SK-MEL-5 (cell line): ENCODE data around the genes HOXB8, ATP5MC1 and SNF8.

DNA sequence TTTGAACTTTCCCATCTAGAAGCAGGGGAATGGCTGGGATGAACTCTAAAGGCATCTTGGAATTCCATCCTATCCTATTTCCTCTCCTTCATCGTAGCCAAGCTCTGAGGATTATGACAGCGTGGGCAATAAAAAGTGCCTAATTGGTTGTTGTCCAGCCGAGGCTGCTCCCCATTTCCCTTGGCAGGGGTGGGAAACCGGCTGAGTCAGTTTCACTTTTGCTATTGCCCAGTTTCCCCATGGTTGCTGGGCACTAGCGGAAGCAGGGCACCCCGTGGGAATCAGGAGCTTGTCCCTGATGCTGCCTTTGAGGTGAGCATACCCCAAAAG lies 13.8 kb upstream of the SP2 start:
RAMPAGE:
- cytosol, long total RNA = no peak
- long total RNA = no peak
- nucleus, long total RNA = no peak

DNA sequence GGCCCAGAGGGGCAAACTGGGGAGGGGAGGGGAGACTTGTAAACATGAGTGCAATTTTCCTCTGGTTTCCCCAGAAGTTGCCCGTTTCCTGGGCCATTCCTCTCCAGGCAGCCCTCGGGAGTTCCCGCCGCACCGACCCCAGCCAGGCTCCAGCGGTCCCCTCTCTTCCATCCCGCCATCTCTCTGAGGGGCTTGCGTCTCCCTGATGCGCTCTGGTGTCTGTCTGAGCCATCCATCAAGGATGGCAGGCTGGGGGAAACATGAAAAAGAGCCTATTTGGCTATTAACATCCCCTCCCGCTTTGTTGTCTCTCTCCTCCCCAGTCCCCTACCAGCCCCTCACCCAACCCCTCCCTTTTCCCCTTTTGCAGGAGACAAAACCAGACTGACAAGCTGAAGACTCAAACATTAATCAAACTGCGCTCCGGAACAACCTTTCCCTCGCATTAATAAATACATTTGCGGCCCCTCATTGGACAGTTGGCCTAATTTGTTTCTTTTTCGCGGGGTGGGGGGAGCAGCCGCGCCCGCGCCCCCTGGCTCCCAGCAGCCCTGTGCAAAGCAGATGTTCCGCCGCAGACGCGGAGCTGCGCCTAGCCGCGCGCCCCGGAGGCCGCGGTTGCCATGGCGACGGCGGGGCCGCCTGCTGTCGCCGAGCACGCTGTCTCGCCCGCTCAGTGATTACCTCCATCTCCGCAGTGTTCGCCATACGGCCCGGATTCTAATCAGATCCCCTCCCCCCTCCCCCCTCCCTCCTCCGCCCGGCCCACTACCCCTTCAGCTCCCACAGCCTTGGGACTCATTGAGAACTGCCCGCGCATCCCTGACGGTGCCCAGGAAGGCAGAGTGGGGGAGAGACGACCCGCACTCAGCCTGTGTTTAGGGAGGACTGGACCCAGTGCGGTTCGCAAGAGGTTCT lies 25.6 kb downstream of the COPZ2 start:
RAMPAGE:
- cytosol, long total RNA = no peak
- long total RNA = no peak
- nucleus, long total RNA = no peak

GRCh38 chr17:48108523-48108982 lies 987 bp downstream of the SNX11 start:
RAMPAGE:
- cytosol, long total RNA = no peak
- long total RNA = no peak
- nucleus, long total RNA = no peak

GRCh38 chr17:48122845-48123352 lies 15.3 kb downstream of the SNX11 start:
RAMPAGE:
- cytosol, long total RNA = no peak
- long total RNA = no peak
- nucleus, long total RNA = no peak

RAMPAGE:
- cytosol, long total RNA = no peak
- long total RNA = no peak
- nucleus, long total RNA = no peak
Measured at GRCh38 chr17:48427599-48428052, 2.4 kb downstream of the SKAP1 start.

RAMPAGE:
- cytosol, long total RNA = no peak
- long total RNA = no peak
- nucleus, long total RNA = no peak
Measured at GRCh38 chr17:48570561-48571632, 7.3 kb downstream of the HOXB4 start.

RAMPAGE:
- cytosol, long total RNA = no peak
- long total RNA = no peak
- nucleus, long total RNA = no peak
Measured at GRCh38 chr17:48615014-48615369, at the start of gene HOXB8. HOXB8 (minus strand) TSS chr17:48615292.

DNA sequence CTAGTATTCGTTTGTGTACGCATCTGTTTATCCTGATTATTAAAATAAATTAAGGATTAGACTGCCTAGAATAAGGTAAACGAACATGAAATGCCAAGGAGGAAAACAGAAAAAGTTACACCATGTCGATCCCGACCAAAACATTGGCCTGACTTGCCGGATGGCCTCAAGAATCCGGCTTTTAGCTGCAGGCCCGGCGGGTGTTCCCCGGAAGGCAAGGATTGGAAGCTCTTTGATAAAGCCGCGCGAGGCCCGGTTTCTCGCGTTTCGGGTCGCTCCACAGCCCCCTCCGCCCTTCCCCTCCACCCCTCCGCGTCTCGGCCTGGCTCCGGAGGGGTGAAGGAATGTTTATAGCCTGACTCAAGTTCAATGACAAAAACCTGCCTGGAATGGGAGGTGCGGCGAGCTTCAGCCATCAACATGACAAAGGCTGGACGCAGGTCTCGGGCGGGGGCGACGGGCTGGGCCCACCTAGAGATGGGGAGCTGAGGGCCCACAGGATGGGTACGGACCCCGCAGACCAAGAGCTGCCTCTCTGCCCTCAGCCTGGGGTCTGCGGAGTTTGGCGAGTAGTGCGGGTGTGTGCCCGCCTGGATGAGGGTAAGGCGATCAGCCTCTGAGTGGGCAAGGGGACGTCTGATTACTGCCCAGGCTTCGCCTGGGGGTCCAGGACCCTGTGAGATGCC lies 2.6 kb downstream of the PRAC1 start:
RAMPAGE:
- cytosol, long total RNA = no peak
- long total RNA = no peak
- nucleus, long total RNA = no peak

DNA sequence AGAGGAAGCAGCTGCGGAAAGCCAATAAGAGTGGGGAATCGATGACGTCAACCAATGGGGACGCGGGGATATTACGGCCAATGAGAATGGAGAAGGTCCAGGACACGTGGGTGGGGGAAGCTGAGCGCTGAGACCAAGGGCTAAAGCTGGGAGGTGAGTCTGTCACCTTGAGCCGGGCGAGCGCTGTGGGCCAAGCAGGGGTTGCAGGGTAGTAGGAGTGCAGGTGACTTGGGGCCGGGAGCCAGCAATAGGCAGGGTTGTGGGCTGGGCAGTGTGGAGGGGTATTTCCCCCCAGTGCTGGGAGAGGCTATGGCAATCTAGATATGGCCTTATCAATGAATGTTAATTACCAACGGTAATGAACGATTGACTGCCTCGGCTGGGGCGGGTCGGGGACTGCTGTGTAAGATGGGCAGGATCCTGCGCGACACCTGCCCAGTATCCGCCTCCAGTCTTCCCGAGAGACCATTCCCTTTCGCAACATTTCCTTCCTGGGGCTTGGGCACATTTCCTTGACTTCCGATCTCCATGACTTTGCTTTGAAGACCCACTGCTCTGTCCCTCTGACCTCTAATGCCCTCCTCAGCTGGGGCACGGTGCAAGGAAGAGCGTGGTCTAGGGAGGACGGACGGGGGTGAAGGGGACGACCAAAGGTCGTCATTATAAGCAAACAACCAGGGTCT lies at the start of gene ATP5MC1:
ATP5MC1 (plus strand) TSS at position 100 of the 683 bp plus-strand sequence.
RAMPAGE:
- cytosol, long total RNA = start-site peak on the plus strand centred at position 124 of the sequence, 60 bp wide, 1,383 and 2,124 reads in 2 replicates
- long total RNA = start-site peak on the plus strand centred at position 113 of the sequence, 39 bp wide, 464 and 1,124 reads in 2 replicates
- nucleus, long total RNA = start-site peak on the plus strand centred at position 113 of the sequence, 39 bp wide, 418 and 61 reads in 2 replicates

DNA sequence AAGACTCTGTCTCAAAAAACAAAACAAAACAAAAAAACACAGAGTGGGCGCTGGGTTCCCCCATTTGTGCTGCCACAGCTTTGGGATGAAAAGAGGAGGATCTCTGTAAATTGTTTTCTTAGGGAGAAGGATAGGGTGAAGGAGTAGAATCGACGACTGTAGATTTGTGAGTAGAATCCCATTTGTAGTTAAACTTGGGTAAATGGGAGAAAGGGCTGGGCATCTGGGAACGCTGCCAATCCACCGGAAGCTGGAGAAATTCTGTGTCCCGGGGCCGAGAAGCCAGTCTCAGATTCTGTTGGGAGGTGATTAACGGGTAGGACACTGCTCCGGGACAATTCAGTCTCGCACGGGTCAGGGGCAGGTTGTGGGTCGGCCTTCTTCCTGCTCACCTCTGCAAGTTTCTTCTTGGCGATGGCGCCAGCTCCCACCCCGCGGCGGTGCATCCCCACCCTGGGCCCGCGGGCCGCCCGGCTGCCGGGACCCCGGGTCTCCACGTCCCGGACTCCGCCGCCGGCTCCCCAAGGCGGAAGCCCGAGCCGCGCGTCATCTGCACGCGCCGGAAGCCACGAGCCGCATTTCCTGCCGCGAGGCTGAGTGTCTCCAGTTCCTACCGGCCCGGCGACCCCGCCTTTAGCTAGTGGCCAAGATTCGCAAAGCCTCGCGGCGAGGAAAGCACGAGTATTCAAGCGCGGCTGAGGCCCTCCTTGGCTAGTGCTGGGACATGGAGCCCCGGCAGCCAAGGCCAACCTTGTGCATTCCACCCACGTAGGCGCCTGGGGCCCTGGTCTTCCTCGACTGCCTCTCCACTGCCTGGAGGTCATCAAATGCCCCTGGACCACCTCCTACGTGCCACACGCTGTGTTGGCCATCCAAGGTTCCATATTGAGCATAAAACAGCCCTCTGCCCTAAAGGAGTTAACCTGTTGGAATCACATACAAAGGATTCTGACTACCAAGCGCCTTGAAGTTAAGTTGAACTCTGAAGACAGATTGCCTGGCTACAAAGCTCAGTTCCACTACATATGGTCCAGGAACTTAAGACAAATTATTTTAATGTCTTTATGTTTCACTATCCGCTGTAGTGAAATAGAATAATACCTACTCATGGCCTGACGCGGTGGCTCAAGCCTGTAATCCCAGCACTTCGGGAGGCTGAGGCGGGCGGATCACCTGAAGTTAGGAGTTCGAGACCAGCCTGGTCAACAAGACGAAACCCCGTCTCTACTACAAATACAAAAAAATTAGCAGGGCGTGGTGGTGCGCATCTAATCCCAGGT lies at the start of gene SNF8:
SNF8 (minus strand) TSS at position 554 of the 1,280 bp plus-strand sequence.
RAMPAGE:
- cytosol, long total RNA = start-site peak on the minus strand centred at position 519 of the sequence, 45 bp wide, 219 and 247 reads in 2 replicates; start-site peak on the plus strand centred at position 604 of the sequence, 57 bp wide, 16 and 16 reads in 2 replicates
- long total RNA = no peak
- nucleus, long total RNA = no peak

RAMPAGE:
- cytosol, long total RNA = no peak
- long total RNA = no peak
- nucleus, long total RNA = no peak
Measured at GRCh38 chr17:49000620-49001370, 3.6 kb downstream of the IGF2BP1 start.

DNA sequence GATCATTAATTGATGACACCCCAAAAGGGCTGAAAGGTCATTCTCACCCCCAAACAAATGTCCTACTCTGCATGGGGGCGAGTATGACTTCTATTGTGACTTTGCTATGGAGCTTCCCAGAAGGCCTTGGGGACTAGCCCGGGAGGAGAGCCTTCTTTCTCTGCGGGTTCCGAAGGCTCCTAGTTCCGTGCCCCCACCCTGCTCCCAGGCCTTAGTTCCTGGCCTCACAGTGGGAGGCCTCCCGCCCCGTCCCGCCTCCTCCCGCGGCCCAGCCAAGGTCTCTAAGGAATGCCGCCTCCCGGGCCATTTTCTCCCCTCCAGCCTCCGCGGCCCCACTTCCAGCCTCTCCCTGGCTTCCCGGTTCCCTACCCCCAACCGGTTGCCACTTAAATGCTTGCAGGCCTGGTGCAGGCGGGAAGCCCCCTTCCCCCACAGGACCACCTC lies 16.0 kb downstream of the IGF2BP1 start:
RAMPAGE:
- cytosol, long total RNA = no peak
- long total RNA = no peak
- nucleus, long total RNA = no peak

DNA sequence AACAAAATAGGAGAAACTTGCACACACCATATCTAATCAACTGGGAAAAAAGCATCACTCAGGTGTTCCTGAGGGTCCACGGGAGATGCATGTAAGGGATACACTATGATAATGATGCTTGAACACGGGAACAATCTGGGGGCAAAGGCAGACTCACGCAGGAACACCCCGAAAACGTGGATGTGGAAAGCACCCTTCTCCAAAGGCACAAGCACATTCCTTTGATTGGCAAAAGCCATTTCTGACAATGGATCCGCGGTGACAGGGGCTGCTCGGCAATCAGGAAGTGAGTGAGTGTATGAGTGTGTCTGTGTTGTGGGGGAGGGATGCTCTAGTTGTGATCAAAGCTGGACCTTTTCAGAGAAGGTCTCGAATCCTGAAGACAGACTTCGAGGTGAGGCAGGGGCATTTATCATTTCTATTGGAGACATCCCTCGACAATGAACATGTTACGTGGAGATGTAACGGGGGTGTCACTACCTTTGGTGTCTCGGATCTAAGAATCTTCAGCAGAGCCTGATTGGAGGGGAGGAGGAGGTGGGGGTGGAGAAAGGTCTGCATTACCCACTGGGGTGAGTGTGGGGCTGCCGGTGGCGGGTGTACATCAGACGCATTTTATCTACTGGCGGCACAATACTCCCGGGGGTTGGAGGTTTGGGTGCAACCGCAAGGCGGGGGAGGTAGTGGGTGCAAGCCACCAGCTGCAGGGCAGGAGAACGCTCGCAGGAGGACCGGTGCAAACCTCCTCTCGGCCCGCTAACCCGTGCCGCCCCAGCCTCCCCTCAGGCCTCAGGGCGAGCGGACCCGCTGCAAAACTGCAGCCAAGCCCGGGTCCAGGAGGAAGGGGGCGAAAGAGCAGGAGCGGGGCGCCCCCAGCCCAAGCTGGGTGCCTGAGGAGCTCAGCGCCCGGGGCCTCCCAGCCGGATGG lies 958 bp downstream of the ZNF652 start:
RAMPAGE:
- cytosol, long total RNA = no peak
- long total RNA = no peak
- nucleus, long total RNA = no peak

DNA sequence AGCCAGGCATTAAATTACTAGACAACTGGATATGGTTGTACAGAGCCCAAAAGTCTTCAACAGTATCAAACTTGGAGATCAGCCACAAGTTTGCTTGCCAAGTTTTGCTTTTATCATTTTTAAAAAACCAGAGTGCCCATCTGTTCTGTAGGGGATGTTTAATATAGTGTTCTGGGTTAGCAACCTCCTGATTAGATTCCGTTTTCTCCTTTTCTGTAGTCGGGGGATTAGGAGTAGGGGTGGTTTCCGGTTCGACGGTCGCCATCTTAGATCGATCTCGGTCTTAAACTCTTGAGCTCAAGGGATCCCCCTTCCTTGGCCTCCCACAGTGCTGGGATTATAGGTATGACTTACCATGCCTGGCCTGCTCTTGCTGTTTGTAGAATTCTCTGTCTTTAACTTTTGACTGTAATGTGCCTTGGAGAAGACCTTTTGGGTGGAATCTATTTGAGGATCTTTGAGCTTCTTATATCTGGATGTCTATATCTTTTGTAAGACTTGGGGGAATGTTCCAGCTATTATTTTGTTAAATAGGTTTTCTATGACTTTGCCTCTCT lies 10.1 kb upstream of the PHB1 start:
RAMPAGE:
- cytosol, long total RNA = no peak
- long total RNA = no peak
- nucleus, long total RNA = no peak

DNA sequence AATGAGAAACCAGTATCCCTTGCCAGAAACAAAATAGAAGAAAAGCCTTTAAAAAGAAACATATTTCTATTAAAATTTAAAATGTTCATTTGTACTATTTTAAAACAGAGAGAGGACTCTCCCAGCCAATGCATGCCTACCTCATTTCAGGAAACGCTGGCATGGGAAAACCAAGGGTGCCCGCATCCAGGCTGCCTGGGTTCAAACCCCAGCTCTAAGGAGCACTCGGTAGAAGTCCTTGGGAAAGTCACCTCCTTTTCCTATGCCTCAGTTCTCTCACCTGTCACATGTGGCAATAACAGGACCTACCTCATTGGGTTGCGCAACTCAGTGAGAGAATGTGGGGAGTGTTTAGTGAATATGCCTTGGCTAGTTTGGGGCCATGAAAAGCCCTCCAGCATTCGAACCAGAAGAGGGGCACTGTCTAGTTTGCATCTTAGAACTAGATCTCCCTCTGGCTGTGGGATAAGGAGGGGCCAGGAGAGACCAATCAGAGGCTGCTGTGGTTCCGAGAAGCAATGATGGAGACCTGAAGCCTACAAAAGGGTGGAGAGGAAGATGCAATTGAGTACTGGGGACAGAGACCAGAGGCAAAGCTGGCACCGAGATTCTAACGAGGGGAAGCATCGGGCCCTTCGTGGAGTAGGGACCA lies 9.0 kb upstream of the NXPH3 start:
RAMPAGE:
- cytosol, long total RNA = no peak
- long total RNA = no peak
- nucleus, long total RNA = no peak

DNA sequence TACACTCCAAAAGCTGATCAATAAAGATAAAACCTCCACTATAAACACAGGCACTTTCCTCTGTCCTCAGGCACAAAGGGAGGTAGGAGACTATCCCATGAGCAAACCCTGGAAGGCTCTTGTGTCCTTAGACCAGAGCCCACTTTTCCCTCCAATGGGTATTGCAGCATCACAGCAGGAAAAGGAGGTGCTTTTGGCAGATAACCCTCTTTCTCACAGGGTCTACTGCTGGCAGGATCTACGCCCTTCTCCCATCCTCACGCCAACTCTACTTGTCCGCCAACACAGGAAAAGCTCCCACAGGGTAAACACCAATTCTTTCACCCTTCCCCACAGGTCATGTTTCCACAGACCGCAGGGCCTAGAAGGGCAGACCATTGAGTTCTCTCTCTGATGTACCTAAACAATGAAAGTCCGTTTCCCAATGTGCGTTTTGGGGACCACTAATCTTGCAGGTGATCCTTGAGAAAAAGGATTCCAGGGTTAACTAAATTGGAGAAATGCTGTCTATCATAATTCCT lies 28.8 kb downstream of the NXPH3 start:
RAMPAGE:
- cytosol, long total RNA = no peak
- long total RNA = no peak
- nucleus, long total RNA = no peak

DNA sequence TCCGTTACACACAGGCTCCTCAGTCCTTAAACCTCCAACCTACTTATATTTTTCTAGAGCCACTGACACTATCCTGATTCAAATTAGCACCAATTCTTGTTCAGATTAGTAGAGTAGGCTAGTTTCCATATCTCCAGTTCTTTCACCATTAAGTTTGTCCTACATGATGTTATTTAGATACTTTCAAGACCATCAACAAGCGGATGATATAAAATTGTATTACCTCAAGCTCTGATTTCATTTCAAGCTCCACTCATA lies 18.5 kb downstream of the SPOP start:
RAMPAGE:
- cytosol, long total RNA = no peak
- long total RNA = no peak
- nucleus, long total RNA = no peak

DNA sequence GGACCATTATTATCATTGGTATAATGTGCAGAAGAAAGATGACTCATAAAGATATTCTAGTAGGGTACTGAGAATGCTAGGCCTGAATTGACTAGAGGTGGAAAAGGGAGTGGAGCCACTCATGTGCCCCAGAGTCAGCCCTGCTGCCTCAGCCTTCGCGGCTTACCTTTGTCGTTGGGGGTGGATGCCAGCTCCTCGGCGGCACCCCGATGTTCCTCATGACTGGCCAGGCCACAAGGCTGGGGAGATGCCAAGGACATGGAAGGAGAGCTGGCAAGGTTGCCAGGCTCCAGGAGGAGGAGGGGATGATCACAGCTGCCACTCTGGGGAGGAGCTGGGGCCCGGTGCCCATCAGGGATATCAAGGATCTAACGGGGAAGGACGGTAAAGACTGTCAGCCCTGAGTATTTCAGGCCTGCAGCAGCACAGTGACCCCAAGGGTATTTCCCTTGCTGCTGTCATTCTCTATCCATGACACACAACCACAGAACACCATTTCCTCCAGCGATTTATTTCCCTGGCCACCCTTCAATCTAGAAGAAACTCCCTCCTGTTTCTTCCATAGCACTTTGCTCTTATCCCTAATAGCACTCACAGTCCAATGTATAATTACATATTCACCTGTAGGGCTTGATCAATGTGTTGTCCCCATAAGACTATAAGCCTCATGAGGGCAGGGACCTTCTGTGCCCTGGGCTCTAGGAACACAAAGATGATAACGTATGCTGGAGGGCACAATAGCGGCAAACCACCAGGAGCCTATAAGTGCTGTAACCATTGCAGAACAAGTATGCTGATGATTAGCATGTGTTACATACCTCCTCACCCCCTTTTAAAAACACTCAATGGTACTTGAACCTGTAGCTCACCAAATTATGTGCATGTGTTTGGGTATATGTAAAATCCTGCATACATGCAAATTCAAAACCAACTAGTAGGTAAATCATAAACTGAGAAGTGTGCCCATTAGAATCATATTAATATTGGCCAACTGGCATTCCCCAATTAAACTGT lies 9.9 kb upstream of the SLC35B1 start:
RAMPAGE:
- cytosol, long total RNA = no peak
- long total RNA = no peak
- nucleus, long total RNA = no peak

DNA sequence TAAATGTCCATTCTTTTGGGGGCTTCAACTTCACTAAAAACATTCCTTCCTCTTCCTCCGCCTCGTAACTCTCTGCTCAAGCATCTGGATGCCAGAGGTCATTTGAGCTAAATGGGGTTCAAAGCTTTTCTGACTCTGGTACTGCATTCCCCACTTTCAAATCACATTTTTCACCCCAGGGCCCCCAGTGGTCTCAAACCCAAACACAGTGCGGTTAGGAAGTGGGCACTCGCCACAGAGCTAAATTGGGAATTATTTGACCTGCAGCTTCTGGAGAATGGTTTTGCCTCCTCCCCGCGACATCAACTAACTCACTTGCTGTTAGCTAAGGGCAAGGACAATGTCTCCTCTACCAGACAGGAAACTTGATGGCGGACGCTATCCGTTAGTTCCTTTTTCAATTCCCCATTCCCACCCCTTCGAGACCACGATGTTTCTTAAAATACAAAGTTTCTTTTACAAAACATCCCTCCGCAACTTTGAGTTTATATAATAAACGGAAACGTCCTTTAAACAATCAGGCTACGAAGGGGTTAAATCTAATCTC lies 612 bp upstream of the KAT7 start:
RAMPAGE:
- cytosol, long total RNA = no peak
- long total RNA = no peak
- nucleus, long total RNA = no peak

DNA sequence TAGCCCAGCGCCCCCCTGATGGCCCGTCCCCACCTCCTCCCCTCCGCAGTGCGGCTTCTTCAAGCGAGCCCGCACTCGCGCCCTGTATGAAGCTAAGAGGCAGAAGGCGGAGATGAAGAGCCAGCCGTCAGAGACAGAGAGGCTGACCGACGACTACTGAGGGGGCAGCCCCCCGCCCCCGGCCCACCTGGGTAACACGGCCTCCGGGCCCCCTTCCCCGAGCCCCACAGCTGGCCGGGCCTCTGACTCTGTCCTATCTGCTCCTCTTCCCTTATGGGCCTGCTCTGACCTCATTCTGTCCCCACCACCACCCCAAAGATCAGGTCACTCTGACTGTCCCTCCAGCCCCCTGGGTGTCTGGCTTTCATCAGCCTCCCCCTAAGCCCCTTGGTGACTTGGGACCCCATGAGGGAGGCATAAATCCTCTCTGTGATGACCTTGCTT lies 7.0 kb upstream of the PDK2 start:
RAMPAGE:
- cytosol, long total RNA = no peak
- long total RNA = no peak
- nucleus, long total RNA = no peak